Omental fat pad (tissue), 4 donors: ENCODE results near the gene STRC.

DNA sequence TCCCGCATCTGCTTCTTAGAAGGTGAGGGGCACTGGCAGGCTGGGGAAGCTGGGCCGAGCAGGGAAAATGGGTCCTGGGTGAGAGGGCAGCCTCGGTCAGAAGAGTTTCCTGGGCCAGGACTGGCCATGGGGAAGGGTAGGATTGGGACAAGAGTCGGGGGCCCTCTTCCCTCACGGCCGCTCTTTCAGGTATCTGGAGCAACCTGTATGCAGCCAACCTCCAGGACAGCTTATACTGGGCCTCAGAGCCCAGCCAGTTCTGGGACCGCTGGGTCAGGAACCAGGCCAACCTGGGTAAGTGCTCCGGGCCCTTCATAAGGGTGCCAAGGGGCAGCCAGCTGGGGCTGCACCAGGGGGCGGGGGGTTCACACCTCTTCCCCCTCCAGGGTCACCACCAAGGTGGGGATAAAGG lies 7.1 kb downstream of the PLA2G4B start:
- PRO-cap: no peak
- RAMPAGE, long total RNA, 4 experiments: no peak in any of the 4 experiments

- PRO-cap: no peak
- RAMPAGE, long total RNA, 4 experiments: no peak in any of the 4 experiments
Measured at GRCh38 chr15:41870392-41871224, 23.2 kb downstream of the SPTBN5 start.

GRCh38 chr15:41877925-41878433 lies 15.9 kb downstream of the SPTBN5 start:
- PRO-cap: no peak
- RAMPAGE, long total RNA, 4 experiments: no peak in any of the 4 experiments

DNA sequence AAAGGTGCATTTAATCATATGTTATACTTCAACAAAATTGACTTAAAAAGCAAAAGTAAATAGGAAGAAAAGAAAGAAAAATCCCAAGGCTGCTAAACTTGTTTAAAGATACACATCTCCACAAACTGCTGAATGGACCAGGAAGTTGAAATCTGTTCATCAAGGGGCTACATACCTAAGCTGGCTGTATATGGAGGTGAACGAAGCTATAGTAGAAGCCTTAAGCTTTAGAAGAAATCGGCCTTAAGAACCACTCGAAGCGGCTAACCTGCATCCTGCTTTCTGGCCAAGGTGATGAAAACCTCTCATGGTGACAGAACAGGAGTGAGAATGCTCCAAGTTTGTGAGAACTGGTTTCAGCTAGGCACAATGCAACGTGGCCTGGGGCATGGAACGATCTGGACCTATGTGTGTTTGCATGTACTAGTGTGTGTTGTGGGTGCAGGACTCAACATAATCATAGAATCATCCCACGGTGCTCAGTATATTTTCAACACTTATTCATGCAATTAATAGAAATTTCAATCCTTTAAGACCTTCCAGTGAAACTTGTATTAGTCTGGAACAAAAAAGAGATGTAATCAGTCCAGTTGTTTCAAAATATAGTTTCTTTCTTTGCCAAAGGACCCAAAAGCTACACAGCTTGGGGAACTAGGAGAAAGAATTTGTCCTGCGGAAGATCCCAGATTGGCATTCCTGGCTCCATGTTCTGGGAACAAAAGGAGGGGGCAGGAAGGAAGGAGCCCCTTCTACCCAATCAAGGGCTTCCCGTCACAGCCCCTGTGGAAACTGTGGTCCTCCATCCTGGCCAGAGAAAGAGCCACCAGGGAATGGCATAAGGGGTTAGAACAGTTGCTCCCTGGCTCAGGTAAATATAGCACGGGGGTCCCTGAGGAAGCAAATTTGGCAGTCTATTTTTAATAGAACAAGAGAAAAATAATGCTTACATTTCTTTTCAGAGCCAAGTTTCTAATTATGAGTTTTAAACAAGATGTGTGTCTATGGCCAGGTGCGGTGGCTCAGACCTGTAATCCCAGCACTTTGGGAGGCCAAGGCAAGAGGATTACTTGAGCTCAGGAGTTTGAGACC lies 31.6 kb upstream of the SPTBN5 start:
- PRO-cap: no peak
- RAMPAGE, long total RNA, 4 experiments: no peak in any of the 4 experiments

DNA sequence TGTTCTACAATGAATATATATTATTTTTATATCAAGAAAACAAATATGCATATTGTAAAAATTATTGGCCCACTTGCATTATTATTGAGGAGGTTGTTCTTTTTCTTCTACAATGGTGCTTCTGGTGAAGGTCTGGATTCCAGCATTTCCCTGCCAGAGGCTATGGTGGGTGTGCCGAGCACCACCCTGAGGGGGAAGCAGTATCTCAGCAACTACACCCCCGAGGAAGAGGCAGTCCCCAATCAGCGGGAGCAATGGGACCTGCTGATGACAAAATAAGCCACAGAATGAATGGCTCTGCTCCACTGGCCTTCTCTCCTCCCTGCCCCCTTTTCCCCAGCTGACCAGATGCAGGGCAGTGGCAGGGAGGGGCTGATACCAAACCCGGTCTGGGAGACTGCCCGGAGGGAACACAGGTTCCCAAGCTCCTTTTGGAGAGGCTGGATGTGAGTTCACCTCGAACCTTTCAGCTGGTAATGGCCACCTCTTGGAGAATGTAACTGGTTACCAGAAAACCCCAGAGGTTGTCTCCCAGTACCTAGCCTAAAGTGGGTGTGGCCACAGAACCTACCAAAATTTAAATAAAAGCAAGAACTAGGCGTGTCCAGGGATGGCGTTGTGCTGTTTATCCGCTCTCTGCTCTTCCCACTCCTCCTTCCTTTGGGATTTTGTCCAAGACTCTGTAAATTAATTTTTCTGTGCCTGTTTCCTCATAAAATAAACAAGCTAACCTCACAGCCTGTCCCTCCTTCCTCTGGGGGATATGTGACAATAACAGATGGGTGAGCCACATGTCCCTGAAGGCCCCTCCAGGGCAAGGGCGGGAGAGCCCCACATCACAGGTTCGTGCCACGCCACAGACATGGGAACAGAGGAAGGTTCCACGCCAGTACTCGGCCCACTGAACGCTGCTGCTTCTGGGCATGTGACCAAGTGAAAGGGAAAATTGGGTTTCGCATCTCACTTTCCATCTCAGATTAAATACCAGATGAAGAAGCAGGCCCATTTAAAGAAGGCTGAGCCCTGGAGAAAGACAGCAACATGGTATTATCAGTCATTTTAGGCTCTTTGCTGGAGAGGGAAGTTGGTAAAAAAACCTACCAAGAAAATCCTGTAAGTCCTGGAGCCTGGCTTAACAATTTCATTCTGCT lies 35.1 kb upstream of the SPTBN5 start:
- PRO-cap: no peak
- RAMPAGE, long total RNA, 4 experiments: no peak in any of the 4 experiments

DNA sequence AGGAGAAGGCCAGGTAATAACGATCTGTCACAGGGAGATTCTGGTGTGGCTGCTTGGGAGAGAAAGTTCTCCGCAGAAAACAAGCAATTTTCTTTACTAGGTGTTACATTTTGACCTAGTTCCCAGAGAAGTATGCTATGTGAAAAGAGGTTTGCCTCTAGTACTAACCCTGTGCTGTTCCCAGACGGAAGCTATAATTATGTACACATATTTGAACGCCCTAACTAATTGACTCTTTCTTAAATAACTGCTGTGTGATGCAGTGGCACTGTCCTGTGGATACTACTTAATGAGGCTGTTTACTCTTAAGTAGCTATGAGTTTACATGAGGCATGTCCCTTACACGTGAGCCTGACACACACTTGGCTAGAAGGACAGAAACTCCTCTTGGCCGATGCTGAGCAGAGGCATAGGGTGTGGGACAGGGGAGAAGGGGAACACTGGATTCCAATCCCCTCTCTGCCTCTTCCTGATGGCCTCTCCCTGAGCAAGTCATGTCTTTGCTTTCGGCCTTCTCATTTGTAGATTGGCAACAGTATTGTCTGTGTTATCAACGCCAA lies 21.9 kb downstream of the EHD4 start:
- PRO-cap: no peak
- RAMPAGE, long total RNA, 4 experiments: no peak in any of the 4 experiments

DNA sequence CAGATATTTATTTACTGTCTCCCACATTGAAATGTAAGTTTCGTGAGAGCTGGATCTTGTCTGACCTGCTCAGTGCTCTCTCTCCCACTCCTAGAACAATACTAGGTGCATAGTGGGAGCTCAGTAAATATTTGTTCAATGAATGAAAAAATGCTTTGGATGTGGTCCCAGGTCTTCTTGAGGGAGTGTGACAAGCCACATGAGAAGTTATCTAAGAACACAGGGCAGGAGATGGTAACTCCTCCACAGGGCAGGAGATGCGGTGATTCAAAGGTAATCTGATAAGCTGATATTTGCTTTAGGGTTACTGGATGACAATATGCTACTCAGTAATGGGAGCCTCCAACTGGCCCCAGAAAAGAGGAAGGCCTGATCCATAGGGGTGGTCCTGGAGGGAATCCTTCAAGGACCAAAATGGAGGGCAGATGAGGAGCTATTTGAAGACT lies 25.8 kb upstream of the PLA2G4E start:
- PRO-cap: no peak
- RAMPAGE, long total RNA, 4 experiments: no peak in any of the 4 experiments

- PRO-cap: no peak
- RAMPAGE, long total RNA, 4 experiments: no peak in any of the 4 experiments
Measured at GRCh38 chr15:42285067-42285477, 11.8 kb upstream of the TMEM87A start.

DNA sequence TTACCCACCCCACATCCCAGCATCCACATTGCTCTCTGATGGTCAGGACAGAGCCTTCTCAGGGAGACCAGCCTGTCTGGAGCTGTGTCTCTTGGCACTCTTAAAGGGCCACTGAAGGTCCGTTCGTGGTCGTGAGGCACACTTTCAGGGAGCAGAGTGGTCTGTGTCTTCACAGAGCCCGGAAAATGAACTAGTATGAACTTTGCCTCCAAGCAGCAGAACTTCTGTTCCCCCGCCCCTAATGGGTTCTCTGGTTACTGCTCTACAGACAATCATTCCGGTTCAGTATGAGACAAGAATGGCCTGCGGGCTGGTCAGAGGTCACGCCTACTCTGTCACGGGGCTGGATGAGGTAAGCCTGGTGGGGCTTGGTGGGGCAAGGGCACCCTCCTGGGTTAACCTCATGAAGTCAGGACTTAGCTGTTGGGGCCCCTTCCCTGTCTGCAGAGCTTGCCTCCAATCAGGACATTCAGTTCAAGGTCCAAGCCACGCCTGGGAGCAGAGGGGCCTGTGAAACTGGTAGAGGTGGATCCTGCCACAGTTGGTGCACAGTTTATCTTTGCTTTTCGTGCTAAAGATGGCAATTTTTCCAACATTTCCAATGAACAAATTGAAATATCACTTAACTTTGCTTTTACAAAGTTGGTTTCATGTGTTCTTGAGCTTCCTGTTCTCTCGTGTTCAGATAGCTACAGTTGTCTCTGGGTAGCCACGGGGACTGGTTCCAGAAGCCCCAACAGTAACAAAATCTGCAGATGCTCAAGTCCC lies 33.3 kb downstream of the CAPN3 start:
- PRO-cap: no peak
- RAMPAGE, long total RNA, 4 experiments: no peak in any of the 4 experiments

GRCh38 chr15:42395802-42396228 lies 36.5 kb downstream of the CAPN3 start:
- PRO-cap: no peak
- RAMPAGE, long total RNA, 4 experiments: no peak in any of the 4 experiments

- PRO-cap: no peak
- RAMPAGE, long total RNA, 4 experiments: no peak in any of the 4 experiments
Measured at GRCh38 chr15:42401467-42401986, 42.2 kb downstream of the CAPN3 start.

DNA sequence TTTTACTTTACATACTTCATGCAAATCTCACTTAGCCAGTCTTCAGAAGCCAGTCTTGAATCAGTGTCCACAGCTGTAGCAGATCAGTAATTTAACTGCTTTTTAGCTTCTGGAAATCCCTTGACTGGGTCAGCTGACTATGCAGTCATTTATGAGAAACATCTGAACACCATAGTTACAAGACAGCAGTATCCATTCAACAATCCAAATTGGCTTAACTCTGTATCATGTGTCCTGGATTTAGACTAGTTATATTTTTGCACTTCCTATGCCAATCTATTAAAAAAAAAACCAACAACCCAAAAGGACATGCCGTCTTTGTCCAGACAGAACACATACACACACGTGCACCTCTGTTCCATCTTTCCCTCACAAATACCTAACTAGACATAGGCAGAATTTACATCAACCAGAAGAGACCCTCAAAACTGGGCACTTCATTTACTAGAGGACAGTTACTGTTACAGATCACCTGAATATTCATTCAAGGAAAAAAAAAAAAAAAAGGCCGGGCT lies 33.0 kb downstream of the ZNF106 start:
- PRO-cap: no peak
- RAMPAGE, long total RNA, 4 experiments: no peak in any of the 4 experiments

DNA sequence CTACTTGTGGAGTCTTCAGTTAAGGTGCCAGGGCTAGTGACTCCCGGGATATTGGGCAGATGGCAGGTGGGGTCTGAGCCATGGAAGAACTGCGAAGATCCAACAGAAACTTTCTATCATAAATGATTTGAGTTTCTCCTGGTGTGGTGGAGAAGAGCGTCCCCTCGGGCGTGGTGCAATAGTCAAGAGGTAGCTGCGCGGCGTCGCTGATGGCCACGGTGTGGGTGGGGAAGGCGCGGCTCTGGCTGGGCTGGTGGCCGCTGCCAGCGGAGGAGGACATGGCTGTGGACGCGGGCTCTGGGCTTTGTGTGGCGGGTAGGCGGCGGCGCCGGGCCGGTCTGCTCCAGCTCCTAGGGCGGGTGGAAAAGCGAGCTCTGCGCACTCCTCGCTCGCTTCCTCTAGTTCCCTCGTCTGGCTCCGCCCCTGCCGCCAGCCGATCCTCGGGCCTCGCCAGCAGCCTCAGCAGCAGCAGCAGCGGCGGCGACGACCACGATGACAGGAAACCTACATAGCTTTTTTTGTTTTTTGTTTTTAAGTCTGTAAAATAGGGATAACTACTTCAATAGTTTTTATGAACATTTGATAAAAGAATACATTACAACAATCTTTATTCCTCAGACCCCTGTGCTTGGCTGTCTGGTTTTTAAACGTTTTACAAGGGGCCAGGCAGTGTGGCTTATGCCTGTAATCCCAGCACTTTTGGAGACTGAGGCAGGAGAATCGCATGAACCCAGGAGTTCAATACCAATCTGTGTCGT lies 6.0 kb downstream of the STARD9 start:
- PRO-cap: no peak
- RAMPAGE, long total RNA, 4 experiments: no peak in any of the 4 experiments

DNA sequence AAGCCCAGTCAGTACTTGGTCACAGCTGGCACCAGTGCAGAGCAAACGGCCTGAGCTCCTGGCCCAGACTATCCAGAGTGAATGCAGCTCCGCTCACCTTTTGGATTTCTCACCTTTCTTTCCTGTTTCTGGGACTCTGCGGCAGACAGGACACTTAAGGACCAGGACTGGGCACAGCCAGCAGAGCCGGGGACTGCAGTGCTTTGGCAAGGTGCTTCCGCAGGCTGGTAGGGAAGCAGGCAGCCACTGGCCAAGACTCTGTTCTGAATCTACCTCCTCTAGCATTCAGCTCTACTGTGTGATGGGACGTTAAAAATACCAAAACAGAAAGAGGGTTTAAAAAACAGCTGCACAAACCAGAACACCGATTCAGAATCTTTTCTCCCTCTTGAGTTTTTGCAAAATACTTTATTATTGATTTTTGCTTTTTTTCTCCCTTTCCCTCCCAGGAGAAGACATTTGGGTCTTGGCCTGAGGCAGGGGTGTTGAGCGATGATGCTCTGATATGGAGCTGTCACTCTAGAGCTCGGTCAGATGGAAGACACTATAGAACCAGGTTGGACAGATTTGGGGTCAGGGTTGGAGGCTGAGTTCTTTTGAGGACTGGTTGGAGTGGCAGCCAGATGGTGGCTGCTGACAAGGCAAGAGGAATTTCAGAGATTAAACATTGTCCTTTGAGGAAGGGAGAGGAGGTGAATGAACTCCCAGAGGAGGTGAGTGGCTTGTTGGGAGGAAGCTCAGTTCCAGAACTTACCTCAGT lies 17.0 kb downstream of the CDAN1 start:
- PRO-cap: no peak
- RAMPAGE, long total RNA, 4 experiments: no peak in any of the 4 experiments

DNA sequence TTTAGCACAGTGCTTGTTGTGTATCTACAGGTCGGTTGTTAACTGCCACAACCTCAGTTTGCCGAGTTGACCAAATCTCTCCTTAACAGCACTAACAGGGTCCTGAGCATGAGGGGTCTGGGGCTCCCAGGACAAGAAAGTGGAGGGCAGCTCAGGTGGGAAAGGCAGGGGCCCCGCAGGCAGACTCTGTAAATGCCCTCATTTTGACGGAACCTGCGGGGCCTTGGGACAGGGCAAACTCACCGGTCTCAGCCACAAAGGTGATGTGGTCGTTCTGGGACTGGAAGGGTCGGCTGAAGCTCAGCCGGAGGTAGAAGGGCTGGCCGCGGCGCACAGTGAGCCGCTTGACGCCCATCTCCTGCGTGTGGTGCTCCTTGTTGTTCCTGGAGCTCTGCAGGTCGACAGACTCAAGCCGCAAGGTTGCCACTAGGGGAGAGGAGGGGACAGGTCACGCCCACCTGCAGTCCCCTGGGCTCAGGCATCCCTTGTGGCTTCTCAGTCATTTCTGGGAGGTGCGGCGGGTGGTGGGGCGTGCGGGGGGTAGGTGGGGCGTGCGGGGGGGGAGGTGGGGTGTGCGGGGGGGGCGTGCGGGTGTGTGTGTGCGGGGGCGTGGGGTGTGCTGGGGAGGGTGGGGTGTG lies 8.7 kb downstream of the TGM7 start:
- PRO-cap: no peak
- RAMPAGE, long total RNA, 4 experiments: no peak in any of the 4 experiments

DNA sequence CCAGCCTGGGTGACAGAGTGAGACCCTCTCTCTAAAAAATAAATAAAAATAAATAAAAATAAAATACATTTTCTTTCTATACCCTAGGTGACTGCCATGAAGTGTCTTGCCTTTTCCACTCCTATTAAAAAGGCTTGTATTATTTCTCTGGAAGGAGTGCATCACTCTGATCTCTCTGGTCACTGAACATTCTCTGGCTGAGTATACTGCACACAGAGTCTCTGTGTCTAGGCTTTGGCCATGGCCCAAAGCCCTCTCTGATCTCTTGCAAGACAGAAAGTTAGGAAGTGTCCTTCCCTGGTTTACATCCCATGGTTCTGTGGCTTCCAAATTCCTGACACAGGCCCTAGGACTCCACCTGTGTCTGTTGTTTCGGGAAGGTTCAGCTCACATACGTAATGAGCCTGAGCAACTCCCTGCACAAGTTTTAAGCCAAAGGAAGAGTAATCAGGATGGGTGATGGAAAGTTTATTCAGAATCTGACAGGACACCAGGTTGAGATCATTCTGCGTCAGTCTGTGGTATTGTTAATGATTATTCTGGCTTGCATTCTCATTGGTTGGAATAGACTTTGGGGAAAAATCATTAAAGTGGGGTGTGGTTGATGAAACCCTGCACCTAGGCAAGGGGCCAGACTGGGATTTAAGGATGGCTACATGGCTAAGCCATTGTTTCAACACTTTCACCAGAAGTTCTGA lies 14.0 kb upstream of the TGM7 start:
- PRO-cap: no peak
- RAMPAGE, long total RNA, 4 experiments: no peak in any of the 4 experiments

GRCh38 chr15:43331595-43332309 lies 1.3 kb downstream of the ADAL start:
- PRO-cap: no peak
- RAMPAGE, long total RNA, 4 experiments: no peak in any of the 4 experiments

DNA sequence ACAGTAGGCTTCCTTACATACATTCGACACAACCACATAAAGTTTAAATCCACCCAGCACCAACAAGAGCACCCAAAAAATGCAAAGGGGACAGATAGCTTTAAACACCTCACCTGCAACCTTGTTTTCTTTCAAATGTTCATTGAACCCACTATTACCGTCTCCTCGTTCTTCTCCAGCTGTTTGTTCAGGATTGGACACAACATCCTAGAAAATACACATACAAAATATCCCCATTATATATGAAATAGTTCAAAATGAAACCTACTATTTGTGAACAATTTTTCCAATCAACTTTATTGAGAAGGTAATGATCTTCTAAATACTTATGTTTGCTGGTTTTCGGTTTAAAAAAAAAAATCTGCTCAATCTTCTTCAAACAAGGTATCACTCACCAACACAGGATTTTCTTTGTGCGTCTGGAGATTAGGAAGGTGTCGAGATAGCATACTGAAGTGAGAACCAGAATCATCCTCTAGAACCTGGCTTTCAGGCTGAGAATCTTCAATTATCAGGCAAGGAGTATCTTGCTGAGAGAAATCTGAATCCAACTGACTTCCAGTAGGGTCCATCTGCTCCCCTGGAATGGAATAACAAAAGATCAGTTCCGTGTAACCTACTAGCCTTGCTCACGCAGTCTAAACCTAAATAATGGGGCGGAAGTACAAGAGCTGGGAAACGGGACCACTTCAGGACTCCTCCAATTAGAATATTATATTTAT lies 906 bp downstream of the TP53BP1 start:
- PRO-cap: no peak
- RAMPAGE, long total RNA, 4 experiments: no peak in any of the 4 experiments

DNA sequence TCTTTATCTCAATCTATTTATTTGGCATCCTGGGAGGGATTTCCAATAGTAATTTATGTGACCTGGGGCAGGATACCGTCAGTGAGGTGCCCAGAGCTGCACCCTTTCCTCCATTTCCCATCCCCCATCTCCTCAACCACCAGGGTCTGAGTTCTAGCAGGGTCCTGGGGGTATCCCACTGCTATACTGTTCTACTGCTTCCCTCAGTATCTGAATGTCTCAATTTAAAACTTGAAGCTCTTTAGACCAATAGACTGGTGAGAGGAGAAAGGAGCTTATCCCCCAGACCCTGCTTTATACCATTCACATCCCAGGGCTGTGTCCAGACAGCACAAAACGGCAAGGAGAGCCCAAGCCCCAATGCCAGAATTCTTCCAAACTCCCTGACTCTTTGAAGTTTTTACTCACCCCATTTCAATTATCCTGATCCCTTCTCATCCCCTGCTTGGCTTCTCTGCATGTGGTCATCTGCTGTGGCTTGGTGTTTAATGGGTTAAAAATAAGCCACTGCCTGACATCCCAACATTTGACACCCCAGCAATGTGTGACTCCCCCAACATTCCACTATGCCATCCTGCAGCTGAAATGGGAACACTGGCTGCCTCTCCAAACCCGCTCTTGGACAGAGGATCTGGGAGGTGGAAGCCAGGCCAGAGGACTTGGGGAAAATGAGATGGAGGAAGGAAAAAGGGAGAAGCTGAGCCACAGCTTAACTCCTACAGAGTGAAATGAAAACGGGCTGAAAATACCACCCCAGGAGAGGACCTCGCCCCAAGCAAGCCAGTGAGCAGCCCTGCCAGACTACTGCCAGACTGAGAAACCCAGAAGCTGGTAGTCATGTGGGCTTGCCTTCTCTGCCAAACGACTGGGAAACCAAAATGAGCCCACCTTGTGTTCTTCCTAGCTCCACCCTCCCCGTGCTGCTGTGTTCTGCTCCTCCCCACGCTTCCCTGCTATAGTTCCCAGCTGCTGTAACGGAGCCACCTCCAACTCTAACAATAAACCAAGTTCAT lies 13.5 kb downstream of the MAP1A start:
- PRO-cap: no peak
- RAMPAGE, long total RNA, 4 experiments: no peak in any of the 4 experiments

DNA sequence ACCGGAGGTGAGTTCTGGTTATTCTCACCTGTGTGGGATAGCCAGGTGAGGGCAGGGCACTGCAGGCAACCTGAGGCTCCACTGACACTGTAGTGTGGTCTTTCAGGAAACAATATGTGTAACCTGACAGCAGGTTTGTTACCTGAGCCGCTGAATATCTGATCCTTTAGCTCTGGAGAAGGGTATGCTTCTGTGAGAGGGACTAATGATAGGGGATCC lies at the start of gene STRC:
Gene STRC, minus strand, starts transcription at position 58 of the 219 bp plus-strand sequence.
- PRO-cap: no peak
- RAMPAGE, long total RNA, 4 experiments: no peak in any of the 4 experiments